SEM (cell line): ENCODE measurements around the gene TRAPPC2L.

DNA sequence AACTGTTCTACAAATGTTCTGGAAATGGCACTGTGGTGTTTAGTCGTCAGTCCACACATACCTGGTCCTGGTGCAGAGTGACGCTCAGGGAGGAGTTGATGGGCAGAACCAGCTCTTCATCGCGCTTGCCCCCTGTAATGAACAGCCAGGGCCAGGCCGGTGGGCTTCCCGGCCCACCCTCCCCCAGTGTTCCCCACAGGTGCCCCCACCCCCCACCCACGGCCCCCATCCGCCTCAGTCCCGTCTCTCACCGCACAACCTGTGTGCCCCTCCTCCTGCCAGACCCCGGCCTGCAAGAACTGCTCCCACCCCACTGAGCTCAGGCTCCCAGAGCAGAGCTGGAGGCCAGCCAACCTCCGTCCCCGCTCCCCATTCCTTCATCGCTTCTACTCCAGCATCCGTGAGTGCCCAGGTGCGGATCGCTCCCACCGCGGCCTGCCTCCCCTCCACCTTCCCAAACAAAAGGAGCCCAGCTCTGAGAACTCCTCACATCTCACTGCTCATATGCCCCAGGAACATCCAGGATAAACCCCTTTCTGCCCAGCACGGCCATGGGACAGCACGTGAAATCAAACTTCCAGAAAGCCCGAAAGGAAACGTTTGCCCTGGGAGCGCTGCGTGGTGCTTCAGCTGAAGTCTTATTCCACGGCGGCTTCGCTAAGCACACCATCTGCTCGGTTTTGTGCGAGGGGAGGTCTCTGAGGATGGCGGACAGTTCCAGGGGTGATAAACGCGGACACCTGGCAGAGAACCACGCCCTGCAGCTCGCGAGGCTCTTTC is 4.1 kb downstream of the MVD start:
- PRO-cap = no peak

- PRO-cap = bidirectional peak, plus-strand start at chr16:88703758, minus-strand start at chr16:88703581
Measured at GRCh38 chr16:88703428-88704497, 2.4 kb downstream of the RNF166 start.

DNA sequence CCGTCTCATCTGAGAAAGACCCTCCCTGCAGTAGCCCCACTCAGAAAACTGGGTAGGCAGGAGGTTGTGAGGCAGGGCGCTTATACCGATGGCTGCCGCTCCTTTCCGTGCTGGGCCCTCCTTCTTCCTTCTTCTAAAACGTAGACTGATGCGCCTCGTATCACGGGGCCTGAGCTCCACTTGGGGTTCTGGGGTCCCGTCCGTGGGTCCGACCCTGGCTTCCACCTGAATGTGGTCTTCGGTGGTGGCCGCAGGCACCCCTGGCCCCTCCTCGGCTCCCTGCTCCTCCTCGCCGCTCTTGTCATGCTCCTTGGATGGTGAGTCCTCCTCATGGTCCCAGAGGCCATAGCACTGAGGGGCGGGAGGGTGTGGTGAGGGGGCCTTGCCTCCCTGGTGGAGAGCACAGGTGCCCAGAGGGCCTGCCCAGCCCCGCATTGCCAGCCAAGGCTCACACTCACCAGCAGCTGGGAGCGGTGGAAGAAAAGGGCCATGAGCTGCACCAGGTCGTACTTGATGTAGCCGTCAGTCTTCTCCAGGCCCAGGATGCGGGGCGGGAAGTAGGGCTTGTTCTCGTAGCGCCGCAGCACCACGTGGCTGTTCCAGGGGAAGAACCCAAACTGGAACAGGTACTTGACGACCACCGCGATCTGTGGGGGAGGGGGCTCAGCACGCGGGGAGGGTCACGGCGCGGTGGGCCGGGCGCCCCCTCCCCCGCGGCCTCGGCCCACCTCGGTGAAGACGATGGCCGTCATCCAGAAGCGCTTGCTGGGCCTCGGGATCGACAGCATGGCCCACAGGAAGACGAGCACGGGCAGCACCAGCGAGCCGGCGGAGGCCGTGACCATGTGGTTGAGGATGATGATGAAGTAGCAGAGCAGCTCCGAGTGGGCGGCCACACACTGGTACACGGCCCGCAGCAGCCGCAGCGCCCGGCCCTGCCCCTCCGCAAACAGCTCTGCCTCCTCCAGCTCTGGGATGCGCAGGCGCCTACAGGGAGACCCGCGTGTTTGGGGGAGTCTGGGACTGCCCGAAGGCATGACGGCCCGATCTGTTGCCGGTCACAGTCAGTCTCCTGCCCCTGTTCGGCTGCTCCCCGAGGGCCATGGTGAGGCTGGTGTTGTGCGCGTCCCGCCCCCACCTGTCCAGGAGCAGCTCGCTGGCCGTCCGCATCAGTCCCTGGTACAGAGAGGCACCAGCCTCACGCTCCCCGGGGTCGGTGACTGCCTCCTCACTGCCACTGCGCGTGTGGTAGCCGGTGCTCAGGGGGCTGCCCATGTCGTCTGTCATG is 15.2 kb downstream of the CTU2 start:
- PRO-cap = no peak

DNA sequence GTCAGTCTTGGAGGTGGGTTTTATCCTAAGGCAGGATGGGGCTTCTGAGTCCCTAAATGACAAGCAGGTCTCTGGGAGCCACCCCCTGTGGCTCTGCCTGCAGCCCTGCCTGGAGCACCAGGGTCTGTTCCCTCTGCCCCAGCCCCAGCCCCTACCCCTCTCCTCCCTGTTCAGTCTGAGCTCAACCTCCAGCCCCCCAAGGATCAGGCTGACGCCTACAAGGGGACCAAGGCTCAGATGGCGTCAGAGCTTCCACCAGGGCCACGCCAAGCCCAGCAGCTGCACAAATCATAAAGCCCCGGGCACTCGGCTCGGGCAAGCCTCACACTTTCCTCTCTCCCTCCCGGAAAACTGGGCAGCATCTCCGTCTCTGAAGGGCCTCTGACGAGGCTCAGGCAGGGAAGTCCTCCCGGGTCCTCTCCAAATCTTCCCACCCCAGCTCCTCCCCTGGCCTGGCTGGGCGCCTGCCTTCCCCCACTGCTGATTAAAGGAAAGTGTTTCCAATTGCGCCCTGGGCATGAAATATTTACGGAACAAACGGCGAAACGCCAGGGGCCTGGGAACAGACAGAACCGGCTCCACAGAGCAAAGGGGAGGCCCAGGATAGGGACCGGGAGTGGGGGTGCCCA is 38.6 kb downstream of the PIEZO1 start:
- PRO-cap = no peak

DNA sequence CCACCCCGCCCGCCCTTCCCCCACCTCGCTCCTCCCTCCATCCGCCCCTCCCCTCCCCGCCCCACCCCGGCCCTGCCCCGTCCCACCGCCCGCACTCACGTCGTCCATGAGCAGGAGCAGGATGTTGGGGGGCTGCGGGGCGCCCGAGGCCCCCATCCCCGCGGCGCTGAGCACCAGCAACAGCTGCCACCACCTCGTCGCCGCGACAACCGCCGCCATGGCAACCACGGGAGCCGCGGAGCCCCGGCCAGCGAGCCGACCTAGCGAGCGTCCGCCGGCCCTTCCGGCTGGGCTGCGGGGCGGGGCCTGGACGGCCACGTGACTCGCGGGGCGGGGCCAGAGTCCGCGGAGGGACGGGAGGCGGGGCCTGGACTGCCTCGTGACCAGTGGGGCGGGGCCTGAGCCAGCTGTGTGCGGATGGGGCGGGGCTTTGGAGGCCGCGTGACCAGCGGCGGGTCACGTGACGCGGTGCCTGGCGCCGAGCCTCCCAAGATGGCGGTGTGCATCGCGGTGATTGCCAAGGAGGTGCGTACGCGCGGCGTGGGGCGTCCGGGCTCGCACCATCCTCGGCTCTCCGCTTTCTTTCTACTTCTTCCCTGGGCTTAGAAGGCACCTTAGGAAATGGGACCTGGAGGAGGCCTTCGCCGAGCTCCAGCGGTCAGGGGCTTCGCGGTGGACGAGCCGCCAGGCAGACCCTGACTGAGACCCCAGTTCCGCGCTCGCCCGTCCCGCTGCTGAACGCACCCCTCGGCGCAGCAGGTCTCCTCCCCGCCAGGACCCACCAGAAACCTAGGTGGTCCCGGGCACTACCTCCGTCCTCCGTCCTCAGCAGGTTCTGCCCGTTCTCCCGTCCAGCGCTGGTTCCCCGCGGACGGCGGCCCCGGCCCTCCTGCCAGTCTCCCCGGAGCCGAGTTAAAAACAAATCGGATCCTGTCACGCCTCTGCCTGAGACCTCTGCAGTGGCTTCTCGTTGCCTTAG is at the start of gene TRAPPC2L:
TSS of gene TRAPPC2L (plus strand) at position 469 of the 979 bp plus-strand sequence.
- PRO-cap = unidirectional peak, plus-strand start at position 94 of the sequence; bidirectional peak, plus-strand start at position 490 of the sequence, minus-strand start at position 285 of the sequence

DNA sequence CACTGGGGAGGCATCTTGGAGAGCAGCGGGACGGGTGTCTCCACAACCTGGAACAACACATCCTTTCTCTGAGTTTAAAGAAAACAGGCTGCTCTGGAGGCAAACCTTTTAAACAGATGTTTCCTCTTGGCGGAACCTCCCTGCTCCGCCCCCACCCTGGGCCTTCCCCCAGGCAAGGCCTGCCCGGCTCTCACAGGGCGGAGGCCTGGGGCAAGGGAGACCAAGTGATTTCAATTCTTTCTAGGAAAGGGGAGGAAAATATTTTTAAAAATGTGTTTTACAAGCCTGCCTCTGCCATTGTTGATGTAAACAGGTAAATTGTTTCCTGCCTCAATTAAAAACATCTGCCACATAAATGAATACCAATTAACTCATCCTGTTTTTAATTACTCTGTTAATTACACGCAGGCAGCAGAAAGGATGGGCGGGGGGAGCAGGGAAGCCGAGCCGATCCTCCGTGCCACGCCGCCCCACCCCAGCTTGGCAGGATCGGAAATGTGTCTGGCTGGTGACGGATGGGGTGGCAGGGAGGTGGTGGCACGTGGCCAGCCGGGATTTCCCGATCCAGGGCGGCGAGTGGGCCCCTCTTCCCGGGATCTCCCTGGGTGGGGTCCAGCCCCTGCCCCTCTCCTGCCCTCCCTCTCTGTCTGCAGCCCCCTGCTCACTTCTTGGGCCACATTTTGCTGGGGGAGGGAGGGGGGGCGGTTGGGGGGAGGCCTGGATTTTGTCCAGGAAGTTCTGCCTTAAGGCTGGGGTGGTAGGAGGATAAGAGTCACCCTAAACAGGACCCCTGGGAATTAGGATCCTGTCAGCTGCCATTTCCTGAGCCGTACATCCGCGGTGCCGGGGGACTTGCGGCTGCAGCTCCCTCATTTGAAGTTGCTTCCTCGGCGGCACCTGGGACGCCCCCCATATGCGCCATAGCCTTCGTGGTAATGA is 54.7 kb upstream of the PABPN1L start:
- PRO-cap = bidirectional peak, plus-strand start at position 193 of the sequence, minus-strand start at position 64 of the sequence; bidirectional peak, plus-strand start at position 489 of the sequence, minus-strand start at position 499 of the sequence

GRCh38 chr16:88941713-88942410 is 35.1 kb downstream of the CBFA2T3 start:
- PRO-cap = no peak

- PRO-cap = no peak
Measured at GRCh38 chr16:88971749-88972310, 5.2 kb downstream of the CBFA2T3 start.

DNA sequence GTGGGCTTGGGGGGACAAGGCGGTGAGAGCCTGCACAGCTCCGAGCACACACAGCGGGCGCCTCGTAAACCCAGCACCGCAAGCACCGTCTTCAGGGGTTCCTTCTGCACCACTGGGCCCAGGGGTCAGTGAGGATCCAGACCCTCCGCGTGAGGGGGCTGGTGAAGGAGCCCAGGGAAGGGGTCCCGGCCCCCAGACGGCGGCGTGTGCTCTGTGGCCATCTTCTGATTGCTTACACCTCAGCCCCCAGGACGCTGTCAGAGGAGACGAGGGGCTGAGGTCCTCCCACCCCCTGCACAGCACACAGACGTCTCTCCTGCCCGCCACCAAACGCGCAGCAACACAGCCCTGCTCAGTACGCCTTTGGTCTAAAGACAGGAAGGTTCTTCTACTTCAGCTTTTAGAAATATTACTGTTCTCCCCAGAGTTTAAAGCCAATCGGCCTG is 2.8 kb downstream of the CBFA2T3 start:
- PRO-cap = no peak

- PRO-cap = no peak
Measured at GRCh38 chr16:89096609-89097092, 3.0 kb downstream of the ACSF3 start.

- PRO-cap = no peak
Measured at GRCh38 chr16:89099704-89100354, 6.2 kb downstream of the ACSF3 start.

- PRO-cap = no peak
Measured at GRCh38 chr16:89156778-89157286, 14.7 kb upstream of the CDH15 start.

GRCh38 chr16:89175980-89176538 is 4.5 kb downstream of the CDH15 start:
- PRO-cap = no peak

DNA sequence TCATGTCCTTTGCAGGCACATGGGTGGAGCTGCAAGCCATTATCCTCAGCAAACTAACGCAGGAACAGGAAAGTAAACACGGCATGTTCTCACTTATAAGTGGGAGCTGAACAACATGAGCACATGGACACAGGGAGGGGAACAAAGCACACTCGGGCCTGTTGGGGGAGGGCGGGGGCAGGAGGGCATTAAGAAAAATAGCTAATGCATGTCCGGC is 28.9 kb downstream of the ZNF778 start:
- PRO-cap = no peak

GRCh38 chr16:89276025-89276288 is 58.5 kb downstream of the ZNF778 start:
- PRO-cap = no peak

- PRO-cap = no peak
Measured at GRCh38 chr16:89280101-89280891, 62.8 kb downstream of the ZNF778 start.

- PRO-cap = no peak
Measured at GRCh38 chr16:89350670-89351459, 133.4 kb downstream of the ZNF778 start.

DNA sequence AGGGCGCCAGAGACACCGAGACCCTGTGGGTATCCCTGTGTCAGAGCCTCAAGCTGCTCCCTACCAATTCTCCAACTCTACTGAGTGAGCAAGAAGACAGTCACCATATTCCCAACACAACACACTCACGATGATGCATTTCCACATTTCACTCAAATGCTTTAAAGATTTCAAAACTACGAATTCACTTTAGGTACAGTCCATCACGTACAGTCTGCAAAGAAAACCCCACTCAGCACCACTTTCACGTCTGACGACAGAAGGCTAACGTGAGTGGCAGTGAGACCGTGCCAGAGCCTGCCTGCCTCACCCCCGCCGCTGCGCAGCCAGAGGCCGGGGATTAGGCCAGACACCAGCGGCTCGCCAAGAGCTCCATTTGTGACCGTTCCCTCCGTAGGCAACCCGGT is 104.9 kb downstream of the ANKRD11 start:
- PRO-cap = no peak

DNA sequence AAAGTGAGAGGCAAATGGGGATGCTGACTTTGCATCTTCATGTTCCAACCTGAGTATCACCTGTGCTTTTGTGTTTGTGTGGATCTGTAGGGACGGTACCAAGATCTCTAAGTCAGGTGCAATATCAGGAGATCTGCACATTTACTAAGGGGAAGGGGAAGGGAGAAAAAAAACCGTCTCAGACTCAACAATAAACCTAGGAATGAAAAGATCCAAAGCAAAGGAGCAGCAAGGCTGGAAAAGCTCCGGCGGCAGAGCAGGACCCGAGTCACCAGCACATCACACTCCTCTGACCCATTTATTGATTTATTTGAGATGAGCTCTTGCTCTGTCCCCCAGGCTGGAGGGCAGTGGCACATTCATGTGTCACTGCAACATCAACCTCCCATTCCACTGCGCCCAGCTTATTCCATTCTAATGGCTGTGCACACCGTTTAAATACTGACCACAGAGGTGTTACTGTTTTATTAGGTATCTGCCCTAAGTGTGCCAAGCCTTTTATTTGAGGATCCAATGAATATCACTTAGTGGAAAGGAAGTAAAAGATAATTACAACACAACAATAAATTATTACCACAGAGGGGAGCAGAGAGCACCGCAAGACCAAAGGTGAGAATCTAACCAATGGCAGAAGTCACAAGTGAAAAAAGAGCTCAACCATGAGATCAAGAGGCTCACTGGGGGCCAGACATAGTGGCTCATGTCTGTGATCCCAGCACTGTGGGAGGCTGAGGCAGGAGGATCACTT is 18.0 kb downstream of the ANKRD11 start:
- PRO-cap = no peak

DNA sequence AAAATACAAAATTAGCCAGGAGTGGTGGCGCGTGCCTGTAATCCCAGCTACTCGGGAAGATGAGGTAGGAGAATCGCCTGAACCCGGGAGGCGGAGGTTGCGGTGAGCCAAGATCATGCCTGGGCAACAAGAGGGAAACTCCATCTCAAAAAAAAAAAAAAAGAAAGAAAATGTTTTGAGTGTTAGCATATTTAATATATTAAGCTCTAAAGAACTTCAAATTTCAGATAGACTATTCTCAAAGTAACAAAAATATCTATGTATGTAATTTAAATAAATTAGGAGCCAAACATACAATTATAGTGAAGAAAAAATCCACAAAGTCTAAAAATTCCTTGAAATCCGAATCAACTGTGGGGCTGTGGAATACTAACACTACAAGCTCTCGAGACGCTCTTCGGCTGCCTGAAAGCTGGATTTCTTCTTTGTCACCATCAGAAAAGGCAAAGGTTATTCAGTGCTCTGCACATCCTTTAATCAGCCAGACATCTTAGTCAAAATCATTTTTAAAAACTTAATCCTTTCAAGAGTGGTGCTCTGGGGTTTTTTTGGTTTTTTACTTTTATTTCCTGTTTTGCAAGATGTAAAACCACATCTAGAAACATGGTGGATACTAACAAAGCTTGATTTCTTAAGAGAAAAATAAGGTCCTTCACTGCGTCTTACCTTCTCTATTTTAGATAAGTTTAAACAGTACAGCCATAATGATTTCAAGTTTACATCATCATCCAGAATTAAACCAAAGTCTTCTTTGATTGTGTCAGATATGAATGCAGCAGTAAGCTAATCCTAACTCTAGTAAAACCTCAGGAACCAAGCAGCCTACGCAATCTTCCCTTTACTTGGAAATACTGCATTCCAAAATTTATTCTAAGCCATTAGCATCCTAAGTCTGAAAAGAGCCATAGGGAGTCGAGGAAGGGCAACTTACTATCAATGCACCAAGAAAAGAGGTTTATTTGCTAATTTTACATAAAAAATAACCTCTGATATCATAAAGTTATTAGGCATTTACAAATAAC is 6.4 kb downstream of the ANKRD11 start:
- PRO-cap = no peak